ENCODE results near the genes SLTM and BNIP2.

- PRO-cap: no peak
- RAMPAGE, long total RNA, 5 experiments: no peak in any of the 5 experiments
- RRBS: 31% methylated on average over 3 of the region's 9 CpGs
Observed at GRCh38 chr15:58444938-58445282, 13.1 kb downstream of the LIPC start.

- PRO-cap: bidirectional peak, plus-strand start at chr15:58462777, minus-strand start at chr15:58462681
- RAMPAGE, long total RNA, 5 experiments: no peak in any of the 5 experiments
- RRBS: no CpG with 5 or more reads among the region's 6 CpGs
Observed at GRCh38 chr15:58462426-58463113, 30.8 kb downstream of the LIPC start.

- PRO-cap: no peak
- RAMPAGE, long total RNA, 5 experiments: no peak in any of the 5 experiments
- RRBS: no CpG with 5 or more reads among the region's 2 CpGs
Observed at GRCh38 chr15:58517142-58517448, 85.3 kb downstream of the LIPC start.

- PRO-cap: no peak
- RAMPAGE, long total RNA, 5 experiments: no peak in any of the 5 experiments
- RRBS: no CpG with 5 or more reads among the region's 7 CpGs
Observed at GRCh38 chr15:58760462-58760903, 10.6 kb upstream of the MINDY2 start.

GRCh38 chr15:58888159-58888671 is 45.3 kb downstream of the SLTM start:
- PRO-cap: no peak
- RAMPAGE, long total RNA, 5 experiments: start-site peak on the minus strand in 2 of 5 experiments, at chr15:58888394-58888519 at its widest, 104 to 125 reads per replicate
- RRBS: no CpG with 5 or more reads among the region's 8 CpGs

DNA sequence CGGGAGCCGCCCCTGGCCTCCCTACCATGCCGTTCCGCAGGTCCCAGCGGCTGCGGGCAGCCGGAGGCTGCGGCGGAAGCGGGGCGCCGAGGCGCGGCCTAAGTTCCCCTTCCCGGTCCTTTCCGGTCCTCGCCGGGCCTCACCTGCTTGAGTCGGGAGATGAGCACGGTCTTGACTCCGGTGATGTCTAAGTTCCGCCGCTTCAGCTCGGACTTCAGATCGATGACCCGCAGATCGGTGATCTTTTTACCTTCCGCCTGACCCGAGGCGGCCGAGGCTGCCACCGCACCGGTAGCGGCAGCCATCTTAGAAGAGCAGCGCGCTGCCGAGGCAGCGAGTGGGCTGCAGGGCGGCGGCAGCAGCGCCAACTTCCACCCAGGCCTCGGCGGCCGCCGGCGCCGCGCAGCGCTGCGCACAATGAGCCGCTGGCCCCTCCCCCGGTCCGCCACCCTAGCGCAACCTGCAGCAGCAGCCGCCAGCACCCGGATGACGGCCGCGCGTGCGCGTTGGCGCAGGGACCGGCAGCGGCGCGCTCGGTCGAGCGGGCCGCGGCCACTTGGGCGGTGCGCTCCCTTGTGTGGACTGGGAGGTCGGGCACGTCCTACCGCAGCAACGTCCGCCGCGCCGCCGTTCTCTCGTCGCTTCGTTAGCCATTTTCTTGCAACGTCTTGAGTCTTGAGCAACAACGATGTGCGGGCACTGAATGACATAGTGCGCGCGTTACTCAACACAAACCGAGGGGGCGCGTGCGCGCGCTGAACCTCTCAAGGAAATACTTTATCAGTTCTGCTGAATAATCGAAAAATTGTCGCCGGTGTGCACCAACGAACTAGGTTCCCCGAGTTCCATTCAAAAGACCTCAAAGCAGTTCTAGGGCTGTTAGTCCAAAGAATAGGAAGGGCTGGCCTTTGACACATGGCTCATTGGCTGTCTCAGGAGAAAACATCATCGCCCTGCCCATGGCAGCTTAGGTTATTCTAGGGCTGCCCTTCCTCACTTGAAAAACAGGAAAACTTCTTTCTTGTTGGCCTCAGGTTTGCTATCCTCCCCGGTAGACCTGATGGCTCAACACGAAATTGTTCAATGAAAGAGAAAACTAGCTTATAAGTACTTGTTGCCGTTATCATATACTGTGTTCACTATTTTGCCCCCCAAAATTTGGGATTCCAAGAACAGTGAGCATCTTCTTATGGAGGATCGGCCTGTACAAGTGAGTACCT is at the start of gene SLTM:
Gene SLTM (minus strand): TSS at position 419 of the 1,220 bp plus-strand sequence.
- PRO-cap: bidirectional peak, plus-strand start at position 555 of the sequence, minus-strand start at position 339 of the sequence
- RAMPAGE, long total RNA, 5 experiments: start-site peak on the minus strand in 5 of 5 experiments, centred at positions 327 to 355 of the sequence, 492 to 1,842 reads per replicate
- RRBS: 1% methylated on average over 50 of the region's 108 CpGs

DNA sequence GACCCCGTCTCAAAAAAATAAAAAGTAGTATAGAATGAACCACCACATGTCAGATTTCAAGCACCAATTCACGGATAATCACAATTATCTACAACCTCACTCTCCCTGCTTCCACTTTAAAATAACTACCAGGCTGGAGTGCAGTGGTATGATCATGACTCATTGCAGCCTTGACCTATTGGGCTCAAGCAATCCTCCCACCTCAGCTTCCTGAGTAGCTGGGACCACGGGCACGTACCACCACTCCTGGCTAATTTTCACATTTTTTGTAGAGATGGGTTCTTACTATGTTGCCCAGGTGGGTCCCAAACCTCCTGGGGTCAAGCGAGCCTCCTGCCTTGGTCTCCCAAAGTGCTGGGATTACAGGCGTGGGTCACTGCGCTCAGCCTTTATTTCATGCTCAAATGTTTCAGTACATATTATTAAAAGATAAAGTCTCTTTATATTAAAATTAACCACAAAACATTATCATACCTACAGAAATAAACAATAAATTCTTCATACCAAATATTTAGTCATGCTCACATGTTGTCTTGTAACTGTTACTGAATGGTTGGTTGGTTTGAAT is 38.0 kb upstream of the LDHAL6B start:
- PRO-cap: no peak
- RAMPAGE, long total RNA, 5 experiments: no peak in any of the 5 experiments
- RRBS: no CpG with 5 or more reads among the region's 7 CpGs

DNA sequence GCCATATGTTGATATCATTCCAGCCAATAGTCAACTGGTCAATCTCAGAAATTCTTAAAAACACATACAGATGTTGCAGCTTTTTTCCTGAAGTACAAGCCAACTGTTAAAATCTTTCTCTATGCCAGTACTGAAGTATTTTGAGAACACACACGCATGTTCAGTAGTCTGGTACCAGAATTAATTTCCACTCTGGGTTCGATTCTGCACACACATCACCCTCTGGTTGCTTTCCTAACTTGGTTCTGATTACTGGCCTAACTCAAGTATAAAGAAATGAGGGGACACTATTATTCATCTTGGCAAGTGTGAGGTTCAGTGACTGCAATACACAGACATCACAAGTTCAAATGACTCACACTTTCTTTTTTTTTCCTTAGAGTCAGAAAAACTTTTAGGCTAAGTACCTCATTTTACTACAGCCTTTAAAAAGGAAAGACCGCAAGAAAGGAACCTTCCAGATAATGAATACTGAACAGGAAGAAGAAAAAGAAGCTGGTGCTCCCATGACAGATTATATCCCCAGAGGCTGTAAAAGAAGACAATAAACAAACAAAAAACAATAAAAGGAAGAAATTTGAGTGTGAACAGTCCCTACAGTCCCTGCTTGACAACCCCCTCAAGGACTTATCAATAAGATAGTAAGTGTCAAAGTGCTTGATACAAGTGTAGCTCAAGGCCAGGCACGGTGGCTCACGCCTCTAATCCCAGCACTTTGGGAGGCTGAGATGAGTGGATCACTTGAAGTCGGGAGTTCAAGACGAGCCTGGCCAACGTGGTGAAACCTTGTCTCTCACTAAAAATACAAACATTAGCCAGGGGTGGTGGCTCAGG is 37.2 kb upstream of the LDHAL6B start:
- PRO-cap: no peak
- RAMPAGE, long total RNA, 5 experiments: no peak in any of the 5 experiments
- RRBS: no CpG with 5 or more reads among the region's 8 CpGs

- PRO-cap: unidirectional peak, plus-strand start at chr15:59292712
- RAMPAGE, long total RNA, 5 experiments: no peak in any of the 5 experiments
- RRBS: no CpG with 5 or more reads among the region's 8 CpGs
Observed at GRCh38 chr15:59292338-59292963, 80.2 kb downstream of the MYO1E start.

GRCh38 chr15:59294274-59295349 is 78.1 kb downstream of the MYO1E start:
- PRO-cap: unidirectional peak, plus-strand start at chr15:59295185
- RAMPAGE, long total RNA, 5 experiments: start-site peak on the minus strand in 1 of 5 experiments, at chr15:59294942-59294969 at its widest, 5 reads per replicate
- RRBS: no CpG with 5 or more reads among the region's 8 CpGs

DNA sequence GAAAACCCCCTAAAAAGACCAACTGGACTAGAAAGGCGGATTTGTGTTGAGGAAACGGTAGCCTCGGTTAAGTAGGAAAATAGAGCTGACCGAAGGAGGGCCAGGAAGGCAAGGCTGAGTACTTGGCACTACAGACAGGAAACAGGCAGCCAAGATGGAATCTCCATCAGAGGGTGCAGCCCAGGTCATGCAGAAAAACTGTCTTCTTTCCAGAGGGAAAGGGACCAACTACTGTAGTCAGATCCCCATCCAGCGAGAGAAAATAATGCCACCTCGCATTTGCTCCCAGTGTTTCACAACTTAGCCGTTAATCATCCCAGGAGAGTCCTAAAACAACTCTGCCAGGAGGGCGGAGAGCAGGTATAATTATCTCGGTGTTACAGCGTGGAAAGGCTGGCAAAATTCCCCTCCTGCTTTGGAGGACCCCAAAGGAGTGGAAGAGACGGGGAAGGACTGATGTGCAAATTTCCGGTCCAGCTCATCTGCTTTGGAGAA is 77.3 kb downstream of the MYO1E start:
- PRO-cap: no peak
- RAMPAGE, long total RNA, 5 experiments: no peak in any of the 5 experiments
- RRBS: no CpG with 5 or more reads among the region's 12 CpGs

DNA sequence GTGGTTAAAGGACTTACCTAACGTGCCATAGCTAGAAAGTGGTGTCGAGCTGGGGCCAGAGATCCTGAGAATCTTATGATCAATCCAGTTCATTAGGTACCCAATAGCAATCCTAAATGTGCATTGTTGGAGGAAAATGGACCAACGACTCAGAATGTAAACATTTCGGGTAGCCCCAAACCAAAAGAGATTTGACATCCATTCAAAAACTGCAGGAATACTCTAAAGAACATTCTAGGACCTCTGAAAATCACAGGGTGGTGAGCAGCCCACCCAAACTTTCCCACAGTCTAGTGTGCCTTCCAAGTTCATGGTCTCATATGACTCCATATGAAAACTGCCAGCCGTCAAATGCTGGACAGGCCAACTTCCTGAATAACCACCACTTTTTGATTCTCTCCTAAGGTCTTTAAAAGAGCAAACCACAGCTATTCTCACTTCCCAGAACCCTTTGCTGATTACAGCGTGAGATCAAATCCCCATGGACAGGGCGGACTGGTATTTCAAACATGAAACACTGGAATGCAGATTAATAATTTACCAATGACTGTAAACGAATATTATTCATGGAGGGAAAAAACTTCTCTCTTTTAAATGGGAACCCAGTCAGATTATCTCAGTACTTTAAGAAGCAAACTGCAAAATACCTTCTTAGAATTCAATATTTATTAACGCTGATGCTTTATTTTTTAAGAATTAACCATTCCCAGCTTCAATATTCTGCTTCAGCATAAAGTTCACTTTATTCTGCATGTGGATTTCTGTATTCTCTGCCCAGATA is 43.2 kb downstream of the MYO1E start:
- PRO-cap: no peak
- RAMPAGE, long total RNA, 5 experiments: no peak in any of the 5 experiments
- RRBS: no CpG with 5 or more reads among the region's 9 CpGs

DNA sequence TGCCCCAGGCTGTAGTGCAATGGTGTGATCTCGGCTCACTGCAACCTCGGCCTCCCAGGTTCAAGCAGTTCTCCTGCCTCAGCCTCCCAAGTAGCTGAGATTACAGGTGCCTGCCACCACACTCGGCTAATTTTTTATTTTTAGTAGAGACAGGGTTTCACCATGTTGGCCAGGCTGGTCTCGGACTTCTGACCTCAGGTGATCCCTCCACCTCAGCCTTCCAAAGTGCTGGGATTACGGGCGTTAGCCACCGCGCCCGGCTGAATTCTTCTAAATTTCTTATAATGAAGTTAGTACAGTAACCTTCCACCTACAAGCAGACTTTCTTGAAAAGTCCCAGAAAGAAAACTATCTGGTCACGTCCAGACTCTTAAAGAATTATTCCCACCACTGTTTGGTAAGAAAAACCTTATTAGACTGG is 7.6 kb downstream of the MYO1E start:
- PRO-cap: no peak
- RAMPAGE, long total RNA, 5 experiments: start-site peak on the minus strand in 2 of 5 experiments, centred at positions 120 to 245 of the sequence, 9 to 16 reads per replicate
- RRBS: no CpG with 5 or more reads among the region's 10 CpGs

DNA sequence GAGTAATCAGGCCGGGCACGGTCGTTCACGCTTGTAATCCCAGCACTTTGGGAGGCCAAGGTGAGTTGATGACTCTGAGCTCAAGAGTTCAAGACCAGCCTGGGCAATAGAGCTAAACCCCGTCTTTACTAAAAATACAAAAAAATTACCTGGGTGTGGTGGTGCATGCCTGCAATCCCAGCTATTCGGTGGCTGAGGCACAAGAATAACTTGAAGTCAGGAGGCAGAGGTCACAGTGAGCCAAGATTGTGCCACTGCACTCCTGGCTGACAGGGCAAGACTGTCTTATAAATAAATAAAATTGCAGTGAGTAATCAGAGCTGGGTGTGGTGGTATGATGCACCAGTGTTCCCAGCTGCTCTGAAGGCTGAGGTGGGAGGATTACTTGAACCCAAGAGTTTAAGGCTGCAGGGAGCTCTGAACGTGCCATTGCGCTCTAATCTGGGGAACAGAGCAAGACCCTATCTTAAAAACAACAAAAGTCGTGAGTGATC is 55.9 kb upstream of the GCNT3 start:
- PRO-cap: no peak
- RAMPAGE, long total RNA, 5 experiments: no peak in any of the 5 experiments
- RRBS: no CpG with 5 or more reads among the region's 9 CpGs

GRCh38 chr15:59594418-59594970 is 17.1 kb upstream of the GCNT3 start:
- PRO-cap: no peak
- RAMPAGE, long total RNA, 5 experiments: no peak in any of the 5 experiments
- RRBS: no CpG with 5 or more reads among the region's 3 CpGs

GRCh38 chr15:59616191-59616984 is 4.8 kb downstream of the GCNT3 start:
- PRO-cap: no peak
- RAMPAGE, long total RNA, 5 experiments: no peak in any of the 5 experiments
- RRBS: no CpG with 5 or more reads among the region's 7 CpGs

- PRO-cap: no peak
- RAMPAGE, long total RNA, 5 experiments: start-site peak on the plus strand in 1 of 5 experiments, at chr15:59625888-59626272 at its widest, 34 reads per replicate
- RRBS: no CpG with 5 or more reads among the region's 7 CpGs
Observed at GRCh38 chr15:59625724-59626335, 14.2 kb downstream of the GCNT3 start.

- PRO-cap: no peak
- RAMPAGE, long total RNA, 5 experiments: no peak in any of the 5 experiments
- RRBS: no CpG with 5 or more reads among the region's 1 CpG
Observed at GRCh38 chr15:59685743-59686342, 3.3 kb downstream of the BNIP2 start.

- PRO-cap: bidirectional peak, plus-strand start at chr15:59689456, minus-strand start at chr15:59689320
- RAMPAGE, long total RNA, 5 experiments: start-site peak on the minus strand in 5 of 5 experiments, at chr15:59689285-59689323 at its widest, 58 to 1,011 reads per replicate
- RRBS: 2% methylated on average over 13 of the region's 50 CpGs
Observed at GRCh38 chr15:59689213-59689712, at the start of gene BNIP2. TSS of gene BNIP2 (minus strand) at chr15:59689320.

DNA sequence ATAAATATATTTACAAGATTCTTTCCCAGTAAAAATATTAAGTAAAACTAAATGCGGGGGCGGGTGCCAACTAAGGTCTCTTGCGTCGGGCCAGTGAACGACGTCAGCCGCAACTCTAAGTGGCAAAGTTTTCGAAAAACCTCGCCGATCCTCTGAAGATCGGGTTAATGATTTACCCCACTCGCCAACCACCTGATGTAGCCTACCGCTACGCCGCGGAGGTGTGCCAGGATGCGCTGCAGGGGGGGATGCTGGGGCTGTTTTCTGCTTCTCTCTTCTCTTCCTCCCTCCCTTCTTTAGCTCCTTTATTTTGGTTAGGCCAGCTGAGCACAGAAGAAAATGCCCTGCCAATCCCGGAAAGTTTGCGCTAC is 7.7 kb upstream of the FOXB1 start:
- PRO-cap: no peak
- RAMPAGE, long total RNA, 5 experiments: no peak in any of the 5 experiments
- RRBS: no CpG with 5 or more reads among the region's 19 CpGs